Kidney epithelial cell (primary cell): Measurements from ENCODE around the genes ENO3, KIF1C and SCIMP.

DNA sequence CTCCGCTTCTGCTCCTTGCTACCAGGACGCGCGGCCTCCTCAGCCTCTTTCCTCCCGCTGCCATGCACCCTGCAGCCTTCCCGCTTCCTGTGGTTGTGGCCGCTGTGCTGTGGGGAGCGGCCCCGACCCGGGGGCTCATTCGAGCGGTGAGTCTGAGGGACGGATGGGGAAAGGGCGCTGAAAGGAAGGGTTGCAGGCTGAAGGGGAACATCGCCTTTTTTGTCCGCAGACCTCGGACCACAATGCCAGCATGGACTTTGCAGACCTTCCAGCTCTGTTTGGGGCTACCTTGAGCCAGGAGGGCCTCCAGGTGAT lies 737 bp downstream of the RNF167 start:
- RAMPAGE, long total RNA, result no peak
- RRBS, result no CpG with 5 or more reads among the region's 17 CpGs

GRCh38 chr17:4943807-4944645 lies 4.0 kb downstream of the RNF167 start:
- RAMPAGE, long total RNA, result no peak
- RRBS, result no CpG with 5 or more reads among the region's 9 CpGs

DNA sequence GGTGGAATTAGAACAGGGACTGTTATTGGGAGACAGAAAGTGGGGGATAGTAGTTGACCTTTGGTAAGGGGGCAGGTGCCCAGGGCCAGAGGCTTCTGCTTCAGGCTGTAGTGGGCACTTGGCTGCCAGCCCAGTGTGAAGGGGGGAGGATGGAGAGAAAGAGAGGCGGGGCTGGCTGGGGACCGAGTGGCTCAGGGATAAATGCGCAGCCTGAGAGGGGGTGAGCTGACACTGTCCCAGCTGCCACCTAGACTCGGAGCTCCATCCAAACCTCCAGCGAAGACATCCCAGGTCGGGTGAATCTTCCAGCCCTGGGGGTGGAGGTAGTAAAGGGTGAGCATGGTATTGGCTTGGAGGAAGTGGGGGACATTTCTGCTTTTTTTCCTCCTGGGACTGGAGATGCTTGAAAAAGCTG lies at the start of gene ENO3:
TSS of gene ENO3 (plus strand) at position 228 of the 415 bp plus-strand sequence.
- RAMPAGE, long total RNA, result no peak
- RRBS, result no CpG with 5 or more reads among the region's 6 CpGs

GRCh38 chr17:4997070-4997374 lies 300 bp downstream of the INCA1 start:
- RAMPAGE, long total RNA, result no peak
- RRBS, result 10% methylated on average over 12 of the region's 27 CpGs

GRCh38 chr17:4997375-4998425 lies at the start of gene KIF1C:
Gene KIF1C (plus strand): TSS chr17:4997950.
- RAMPAGE, long total RNA, result no peak
- RRBS, result under 1% methylated on average over 54 of the region's 132 CpGs

DNA sequence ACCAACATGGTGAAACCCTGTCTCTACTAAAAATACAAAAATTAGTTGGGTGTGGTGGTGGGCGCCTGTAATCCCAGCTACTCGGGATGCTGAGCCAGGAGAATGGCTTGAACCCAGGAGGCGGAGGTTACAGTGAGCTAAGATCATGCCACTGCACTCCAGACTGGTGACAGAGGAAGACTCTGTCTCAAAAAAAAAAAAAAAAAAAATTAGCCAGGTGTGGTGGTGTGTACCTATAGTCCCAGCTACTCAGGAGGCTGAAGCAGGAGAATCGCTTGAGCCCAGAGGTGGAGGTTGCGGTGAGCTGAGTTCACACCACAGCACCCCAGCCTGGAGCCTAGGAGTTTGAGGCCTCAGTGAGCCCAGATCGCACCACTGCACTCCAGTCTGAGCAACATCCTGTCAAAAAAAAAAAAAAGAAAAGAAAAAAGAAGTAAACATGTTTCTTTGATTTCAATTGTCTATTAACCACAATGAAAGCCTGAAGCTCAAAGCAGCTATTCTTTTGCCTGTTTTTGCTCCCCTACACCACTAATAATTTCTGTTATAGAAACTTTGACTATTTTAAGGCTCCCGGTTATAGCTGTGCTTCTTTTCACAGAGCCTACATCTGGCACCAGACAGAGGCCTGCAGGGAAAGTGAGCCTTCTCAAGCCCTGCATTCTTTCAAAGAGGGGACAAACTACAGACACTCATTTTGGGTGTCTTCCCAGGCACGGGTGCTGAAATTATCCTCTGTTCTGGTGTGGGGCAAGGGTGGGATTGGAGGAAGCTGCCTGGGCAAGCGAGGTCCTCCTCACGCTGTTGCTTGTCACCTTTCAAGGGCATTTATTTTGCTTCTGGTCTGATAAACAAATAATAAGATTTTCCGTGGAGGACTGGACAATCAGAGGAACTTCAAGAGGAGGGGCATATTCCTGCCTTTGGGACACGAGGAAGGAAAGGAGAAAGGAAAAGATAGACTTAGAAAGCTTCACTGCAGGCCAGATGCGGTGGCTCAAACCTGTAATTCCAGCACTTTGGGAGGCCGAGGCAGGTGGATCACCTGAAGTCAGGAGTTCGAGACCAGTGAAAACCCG lies 14.2 kb upstream of the SLC52A1 start:
- RAMPAGE, long total RNA, result no peak
- RRBS, result no CpG with 5 or more reads among the region's 16 CpGs

GRCh38 chr17:5200234-5200875 lies 8.7 kb upstream of the ZNF594 start:
- RAMPAGE, long total RNA, result no peak
- RRBS, result no CpG with 5 or more reads among the region's 3 CpGs

- RAMPAGE, long total RNA, result no peak
- RRBS, result no CpG with 5 or more reads among the region's 13 CpGs
Observed at GRCh38 chr17:5234440-5235164, at the start of gene SCIMP. Gene SCIMP (minus strand): TSS chr17:5234860.

DNA sequence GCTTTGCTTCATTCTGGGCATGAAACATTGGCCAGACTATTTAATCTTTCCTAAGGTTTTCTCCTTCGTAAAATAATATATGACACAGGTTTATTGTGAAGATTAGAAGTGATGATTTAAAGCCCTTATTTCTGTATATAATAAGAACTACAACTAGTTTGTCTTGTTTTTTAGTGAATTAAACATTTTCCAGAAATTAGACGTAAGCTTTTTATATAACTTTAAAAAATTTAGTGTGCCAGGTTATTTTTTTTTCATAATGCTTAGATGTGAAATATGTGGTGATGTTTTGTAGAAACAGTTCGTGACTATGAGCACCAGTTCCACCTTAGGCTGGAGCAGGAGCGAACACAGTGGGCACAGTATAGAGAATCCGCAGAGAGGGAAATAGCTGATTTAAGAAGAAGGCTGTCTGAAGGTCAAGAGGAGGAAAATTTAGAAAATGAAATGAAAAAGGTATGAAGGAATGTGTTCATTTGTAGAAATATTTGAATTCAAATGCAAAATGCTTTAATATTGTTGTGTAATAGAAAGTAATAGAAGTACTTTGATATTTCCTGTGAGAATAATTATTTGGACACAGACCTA lies 52.9 kb downstream of the RABEP1 start:
- RAMPAGE, long total RNA, result no peak
- RRBS, result no CpG with 5 or more reads among the region's 5 CpGs

GRCh38 chr17:5337966-5338318 lies 55.9 kb downstream of the RABEP1 start:
- RAMPAGE, long total RNA, result no peak
- RRBS, result no CpG with 5 or more reads among the region's 6 CpGs

GRCh38 chr17:5434706-5435531 lies 4.0 kb downstream of the C1QBP start:
- RAMPAGE, long total RNA, result no peak
- RRBS, result no CpG with 5 or more reads among the region's 14 CpGs

DNA sequence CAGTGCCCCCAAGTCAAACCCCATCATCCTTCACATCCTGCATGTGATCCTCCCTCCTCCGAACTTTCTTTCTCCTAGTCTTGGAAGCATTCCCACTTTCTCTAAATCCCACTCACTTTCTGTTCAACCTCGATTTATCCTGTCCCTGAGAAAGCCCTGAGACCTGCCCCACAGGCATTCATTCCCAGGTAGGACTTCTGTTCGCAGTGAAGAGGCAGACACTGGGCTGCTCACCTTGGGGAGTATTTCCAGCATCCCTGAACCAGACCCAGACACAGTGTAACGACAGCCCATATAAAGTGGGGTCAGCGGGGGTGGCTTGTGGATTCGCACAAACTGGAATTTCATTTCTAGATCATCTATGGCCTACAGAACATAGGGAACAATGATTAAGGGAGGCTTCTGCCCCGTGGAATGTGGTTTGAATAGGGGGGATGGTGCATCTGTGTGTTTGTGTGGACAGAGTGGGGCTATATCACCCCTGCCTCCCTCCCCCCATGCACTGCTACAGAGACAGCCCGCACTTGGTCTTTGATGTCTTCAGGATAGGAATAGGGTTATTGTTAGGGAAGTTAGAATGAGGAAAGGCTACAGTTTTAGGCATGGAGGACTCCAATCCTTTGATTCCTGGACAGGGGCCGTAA lies 20.0 kb upstream of the ENSG00000286190 start:
- RAMPAGE, long total RNA, result no peak
- RRBS, result no CpG with 5 or more reads among the region's 9 CpGs

DNA sequence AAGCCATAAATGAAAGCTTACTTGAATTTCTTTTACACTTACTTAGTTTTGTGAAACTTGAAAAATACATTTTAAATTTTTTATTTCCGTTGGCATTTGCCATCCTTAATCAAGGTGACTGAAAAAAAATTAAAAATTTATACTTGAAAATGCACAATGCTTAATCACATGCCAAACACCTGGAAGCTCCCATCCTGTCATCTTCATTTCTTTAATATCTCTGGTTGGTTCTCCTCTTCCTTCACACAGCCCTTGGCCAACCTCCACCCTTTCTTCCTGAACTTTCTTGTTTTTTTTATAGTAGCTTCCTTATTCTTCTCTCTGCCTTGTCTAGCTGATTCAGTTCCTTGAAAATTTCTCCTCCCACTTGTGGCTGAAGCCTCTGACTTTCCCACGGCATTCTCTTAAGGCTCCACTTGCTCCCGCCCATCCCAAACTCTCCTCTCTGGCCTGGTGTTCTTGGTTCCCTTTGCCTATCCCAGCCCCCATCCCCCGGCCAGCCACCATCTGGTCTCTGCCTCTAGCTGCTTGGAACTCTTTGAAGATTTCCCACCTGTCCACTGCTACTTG lies 29.2 kb downstream of the NLRP1 start:
- RAMPAGE, long total RNA, result no peak
- RRBS, result no CpG with 5 or more reads among the region's 4 CpGs

DNA sequence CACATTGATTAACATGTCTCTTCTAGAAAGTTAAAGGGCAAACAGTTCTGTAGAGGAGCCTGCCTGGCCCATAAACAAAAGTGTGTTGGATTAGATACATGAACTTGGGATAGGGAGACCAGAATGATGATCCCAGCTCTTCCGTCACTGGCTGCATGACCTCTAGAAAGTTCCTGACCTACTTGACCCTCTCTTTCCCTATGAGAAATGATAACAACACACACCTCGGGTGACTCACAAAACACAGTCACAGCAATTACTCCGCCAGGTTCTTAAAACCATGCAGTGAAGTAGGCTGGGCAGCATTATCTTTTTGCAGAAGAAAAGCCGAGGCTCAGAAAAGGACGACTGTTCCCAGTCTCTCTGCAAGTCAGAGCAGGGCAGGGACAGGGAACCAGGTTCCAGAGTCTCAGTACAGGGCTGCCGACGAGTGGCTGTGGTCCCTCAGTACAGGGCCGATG lies 32.2 kb downstream of the PIMREG start:
- RAMPAGE, long total RNA, result no peak
- RRBS, result no CpG with 5 or more reads among the region's 8 CpGs

DNA sequence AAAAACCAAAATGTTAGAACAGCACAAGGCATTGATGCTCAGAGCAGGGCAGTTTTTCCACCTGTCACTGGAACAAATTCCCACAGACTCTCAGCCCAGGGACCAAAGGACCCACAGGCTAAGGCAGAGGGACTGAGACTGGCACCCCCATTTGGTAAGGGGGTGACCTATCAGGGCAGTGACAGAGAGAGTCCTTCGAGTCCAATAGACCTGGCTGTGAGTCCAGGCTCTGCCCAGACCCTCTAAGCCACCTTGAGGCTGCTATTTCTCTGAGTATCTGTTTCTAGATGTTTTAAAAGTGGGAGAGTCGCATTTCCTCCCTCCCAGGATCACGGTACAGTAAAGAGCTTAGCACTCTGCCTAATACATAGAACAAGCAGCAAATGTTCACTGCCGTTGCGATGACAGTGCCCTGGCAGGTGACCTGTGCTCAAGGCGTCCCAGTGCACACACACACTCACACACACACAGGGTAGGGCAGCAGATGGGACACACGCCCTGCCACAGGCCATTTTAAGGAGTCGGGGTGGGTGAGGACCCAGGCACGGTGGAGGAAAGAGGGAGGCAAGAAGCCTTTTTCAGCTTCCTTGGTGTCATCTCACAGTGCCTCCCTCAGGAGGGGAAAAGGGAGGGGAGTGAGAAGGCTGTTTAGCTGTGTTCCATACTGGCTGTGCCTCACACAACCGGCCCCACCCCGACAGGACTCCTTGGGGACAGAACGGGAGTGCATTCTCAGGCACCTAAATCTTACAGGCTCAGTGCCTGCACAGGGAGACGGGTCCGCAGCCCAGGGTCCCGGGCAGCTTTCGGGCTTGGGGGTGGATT lies 1.6 kb downstream of the PITPNM3 start:
- RAMPAGE, long total RNA, result no peak
- RRBS, result 8% methylated on average over 2 of the region's 16 CpGs

DNA sequence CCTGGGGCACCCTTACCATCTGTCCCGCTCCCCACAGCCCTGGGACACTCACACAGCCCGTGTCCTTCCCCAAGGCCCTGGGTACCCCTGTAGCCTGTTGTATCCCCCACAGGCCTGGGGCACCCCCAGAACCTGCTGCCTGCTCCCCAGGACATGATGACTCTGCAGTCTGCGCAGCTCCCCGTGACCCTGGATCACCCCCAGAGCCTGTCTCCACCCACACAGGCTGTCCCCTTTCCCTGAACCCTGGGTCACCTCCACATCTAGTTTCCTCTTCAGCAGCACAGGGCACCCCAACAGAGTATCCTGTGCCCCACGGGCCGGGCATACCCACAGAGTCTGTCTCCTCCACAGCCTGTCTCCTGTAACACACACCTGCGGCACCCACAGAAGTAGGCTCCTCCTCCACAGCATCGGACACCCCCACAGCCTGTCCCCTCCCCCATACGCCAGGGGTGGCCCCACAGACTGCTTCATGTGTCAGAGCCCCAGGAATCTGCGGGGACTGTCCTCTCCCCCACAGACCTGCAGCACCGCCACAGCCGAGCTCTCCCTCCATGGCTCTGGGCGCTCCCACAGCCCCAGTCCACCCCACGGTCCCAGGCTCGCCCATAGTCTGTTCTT lies 1.6 kb downstream of the KIAA0753 start:
- RAMPAGE, long total RNA, result no peak
- RRBS, result no CpG with 5 or more reads among the region's 15 CpGs

- RAMPAGE, long total RNA, result no peak
- RRBS, result no CpG with 5 or more reads among the region's 22 CpGs
Observed at GRCh38 chr17:6639401-6639953, 1.0 kb downstream of the KIAA0753 start.

- RAMPAGE, long total RNA, result no peak
- RRBS, result no CpG with 5 or more reads among the region's 6 CpGs
Observed at GRCh38 chr17:6710836-6711384, 2.3 kb downstream of the SLC13A5 start.

DNA sequence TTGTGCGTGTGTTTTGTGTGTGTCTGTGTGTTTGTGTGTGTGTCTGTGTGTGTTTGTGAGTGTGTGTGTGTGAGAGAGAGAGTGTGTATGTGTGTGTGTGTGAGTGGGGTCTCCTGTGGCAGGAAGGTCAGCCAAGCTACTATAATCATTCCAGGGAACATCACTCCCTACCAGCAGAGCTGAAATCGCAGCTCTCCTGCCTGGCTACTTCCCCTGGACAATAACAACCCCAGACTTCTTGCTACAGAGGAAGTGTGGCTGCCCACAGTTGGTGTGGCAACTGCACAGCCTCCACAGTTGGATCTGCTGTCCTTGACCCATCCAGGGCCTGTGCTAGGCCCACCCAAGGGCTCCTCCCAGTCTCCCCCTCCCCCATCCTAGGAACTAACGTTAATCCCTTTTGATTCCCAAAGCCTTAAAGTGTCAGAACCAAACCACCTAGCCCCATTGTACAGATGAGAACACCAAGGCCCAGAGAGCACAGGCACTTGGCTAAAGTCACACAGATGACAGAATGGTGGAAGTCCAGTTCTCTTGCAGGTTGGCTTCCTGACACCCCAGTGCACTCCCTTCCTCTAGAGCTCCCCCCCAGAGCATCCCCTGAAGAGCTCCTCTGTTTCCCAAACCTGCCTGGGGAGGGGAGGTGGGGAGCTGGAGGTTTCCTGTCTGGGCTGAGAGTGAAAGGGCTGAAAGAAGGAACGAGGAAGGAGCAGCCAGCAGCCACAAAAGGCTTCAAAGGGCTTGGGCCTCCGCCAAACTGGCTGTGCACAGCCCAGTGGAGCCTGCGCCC lies 1.3 kb downstream of the SLC13A5 start:
- RAMPAGE, long total RNA, result no peak
- RRBS, result no CpG with 5 or more reads among the region's 6 CpGs

- RAMPAGE, long total RNA, result no peak
- RRBS, result no CpG with 5 or more reads among the region's 5 CpGs
Observed at GRCh38 chr17:6714340-6714605, 1.1 kb upstream of the SLC13A5 start.